Measurements from ENCODE around the genes SMPDL3A and RNF217.

GRCh38 chr6:118845301-118845769, 48.6 kb upstream of the ASF1A start:
- RRBS, result no CpG with 5 or more reads among the region's 3 CpGs

DNA sequence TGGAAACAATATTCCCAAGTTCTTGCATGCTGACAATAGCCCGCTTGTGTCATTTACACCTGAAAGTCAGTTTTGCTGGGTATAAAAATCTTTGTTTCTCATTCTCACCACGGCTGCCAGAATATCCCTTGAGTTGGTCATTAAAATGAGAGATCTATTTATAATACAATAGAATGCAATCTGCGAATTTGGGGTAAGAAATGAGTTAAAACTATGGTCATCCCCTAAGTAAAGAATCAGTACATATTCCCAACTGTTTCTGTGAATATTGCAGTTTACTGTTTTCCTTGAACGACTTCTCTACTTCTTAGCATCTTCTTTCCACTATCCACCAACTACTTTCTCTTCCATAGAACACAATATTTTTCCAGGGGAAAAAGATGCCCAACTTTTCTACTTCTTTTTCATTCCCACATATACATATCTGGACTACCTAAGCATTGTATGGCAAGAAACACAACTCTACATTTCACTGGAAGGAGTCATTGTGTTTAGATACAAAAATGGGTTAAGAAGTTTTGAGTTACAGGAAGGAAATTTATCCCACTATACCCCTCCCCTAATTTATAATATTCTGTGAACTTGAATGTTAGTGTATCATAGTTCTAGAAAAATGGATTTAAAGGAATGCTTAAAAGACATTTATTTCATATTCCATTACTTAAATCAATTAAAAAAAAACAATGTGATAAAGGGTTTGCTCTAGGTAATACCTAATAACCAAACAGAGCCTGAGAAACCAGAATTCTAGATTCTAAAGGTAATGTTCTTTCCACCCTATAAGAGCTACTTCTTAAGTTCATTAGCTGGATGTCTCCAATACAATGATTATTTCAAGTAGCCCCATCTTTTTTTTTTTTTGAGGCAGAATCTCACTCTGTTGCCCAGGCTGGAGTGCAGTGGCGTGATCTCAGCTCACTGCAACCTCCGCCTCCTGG, 78.6 kb downstream of the MAN1A1 start:
- RRBS, result no CpG with 5 or more reads among the region's 6 CpGs

- RRBS, result no CpG with 5 or more reads among the region's 5 CpGs
Observed at GRCh38 chr6:119312279-119312846, 37.2 kb downstream of the MAN1A1 start.

DNA sequence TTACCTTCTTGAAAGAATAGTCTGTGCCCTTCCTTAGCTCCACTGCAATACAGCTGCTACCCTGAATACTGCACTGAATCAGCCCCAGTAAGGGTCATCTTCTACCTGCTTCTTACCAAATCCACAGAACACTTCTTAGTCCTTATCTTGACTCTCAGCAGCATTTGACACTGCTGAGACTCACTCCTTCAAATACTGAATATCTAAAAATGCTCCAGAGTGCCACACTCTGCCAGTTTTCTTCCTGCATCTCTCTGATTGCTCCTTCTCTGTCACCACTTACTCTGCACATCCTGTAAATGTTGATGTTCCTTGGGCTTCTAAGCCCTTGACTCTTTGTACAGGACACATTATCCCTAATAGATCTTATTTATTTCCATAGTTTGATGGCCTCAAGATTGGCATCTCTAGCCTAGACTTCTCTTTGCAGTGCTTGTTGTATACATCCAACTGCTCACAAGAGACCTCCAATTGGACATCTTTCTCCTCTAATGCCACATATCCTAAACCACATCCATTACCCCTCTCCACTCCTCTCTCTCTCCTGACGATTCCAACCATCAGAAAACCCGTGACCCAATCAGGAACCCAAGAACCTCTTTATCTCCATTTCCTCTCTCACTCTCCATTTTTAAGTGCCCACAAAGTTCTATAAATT, 19.7 kb downstream of the MAN1A1 start:
- RRBS, result no CpG with 5 or more reads among the region's 2 CpGs

DNA sequence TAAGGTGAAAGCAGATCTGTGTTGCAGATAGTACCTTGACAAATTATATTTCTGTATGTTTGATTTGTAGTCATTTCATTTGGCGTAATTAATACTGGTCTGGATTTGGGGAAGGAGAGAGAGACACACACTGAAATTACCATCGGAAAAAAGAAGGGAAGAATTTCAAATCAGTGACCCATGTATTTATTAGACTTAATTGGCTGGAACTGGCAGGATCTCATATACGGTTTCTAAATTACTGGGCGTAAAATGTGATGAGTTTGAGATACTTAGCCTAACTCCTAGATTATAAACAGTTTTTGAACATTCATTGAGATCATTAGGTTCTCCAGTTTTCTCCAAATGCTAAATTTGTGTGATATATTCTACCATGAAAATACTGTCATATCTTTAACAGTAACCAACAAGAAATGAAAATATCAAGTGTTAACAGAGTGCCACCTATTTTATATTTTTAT, 6.0 kb upstream of the MAN1A1 start:
- RRBS, result no CpG with 5 or more reads among the region's 4 CpGs

DNA sequence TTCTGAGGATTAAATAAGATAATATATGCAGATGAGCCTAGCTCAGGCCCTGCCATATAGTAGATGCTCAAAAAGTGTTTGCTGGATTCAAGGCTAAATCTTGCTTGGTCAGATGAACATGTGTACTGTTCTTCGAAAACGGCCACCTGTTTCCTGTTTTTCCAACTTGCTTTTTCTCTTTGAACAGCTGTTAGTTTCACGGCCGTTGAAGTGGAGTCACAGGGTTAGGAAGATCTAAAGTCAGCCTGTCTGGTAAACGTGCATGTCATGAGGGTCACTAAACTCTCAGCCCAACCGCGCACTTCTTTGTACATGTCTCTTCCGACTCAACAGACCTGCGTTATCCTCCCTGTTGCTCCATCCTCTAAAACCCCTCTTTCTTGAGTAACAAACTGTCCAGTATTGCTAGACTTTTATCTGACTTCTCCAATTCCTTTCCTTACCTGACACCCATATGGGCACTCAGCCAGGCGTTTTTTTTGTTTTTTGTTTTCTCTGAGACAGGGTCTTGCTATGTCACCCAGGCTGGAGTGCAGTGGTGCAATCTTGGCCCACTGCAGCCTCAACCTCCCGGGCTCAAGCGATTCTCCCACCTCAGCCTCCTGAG, 93.3 kb upstream of the MAN1A1 start:
- RRBS, result no CpG with 5 or more reads among the region's 12 CpGs

DNA sequence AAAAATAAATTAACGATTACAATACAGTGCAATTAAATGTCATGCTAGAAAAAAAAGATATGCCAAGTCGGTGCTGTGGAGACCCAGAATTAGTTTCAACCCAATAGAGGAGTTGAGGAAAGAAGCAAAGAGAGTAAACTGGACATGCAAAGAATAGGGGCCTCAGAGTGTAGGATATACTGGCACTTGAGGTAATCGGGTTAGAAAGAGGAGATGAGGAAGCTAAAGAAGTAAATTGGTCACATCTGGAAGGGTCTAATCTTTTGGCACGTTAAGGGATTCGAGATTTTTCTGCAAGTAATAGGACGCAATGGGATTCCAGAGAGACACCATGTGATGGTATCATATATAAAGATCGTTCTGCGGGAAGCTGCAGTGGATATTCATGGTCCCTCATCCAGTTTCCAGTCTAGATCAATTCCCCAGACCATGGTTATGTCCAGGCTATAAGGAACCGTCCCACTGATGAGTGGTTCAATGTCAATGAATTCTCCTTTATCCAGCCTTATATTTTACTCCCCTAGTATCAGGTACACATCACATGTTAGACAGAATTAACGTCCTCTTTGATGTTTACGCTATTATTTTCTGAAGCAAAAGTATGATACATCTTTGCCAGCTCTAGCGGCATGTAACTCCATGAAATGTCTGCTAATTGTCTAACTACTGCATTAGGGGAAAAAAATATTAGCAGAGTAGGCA, 986 bp upstream of the TBC1D32 start:
- RRBS, result no CpG with 5 or more reads among the region's 12 CpGs

DNA sequence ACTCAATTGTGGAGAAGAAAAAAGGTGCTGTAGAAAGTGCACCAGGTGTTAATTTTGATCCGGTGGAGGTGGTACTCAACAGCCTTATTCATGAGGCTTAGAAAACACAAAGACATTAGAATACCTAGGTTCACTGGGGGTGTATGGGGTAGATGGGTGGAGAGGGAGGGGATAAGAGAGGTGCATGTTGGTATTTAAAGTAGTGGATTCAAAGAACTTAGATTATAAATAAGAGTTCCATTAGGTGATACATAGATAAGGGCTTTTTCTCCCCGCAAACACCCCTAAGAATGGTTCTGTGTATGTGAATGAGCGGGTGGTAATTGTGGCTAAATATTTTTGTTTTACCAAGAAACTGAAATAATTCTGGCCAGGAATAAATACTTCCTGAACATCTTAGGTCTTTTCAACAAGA, 12.6 kb downstream of the GJA1 start:
- RRBS, result no CpG with 5 or more reads among the region's 3 CpGs

GRCh38 chr6:121849536-121850023, 414.1 kb downstream of the GJA1 start:
- RRBS, result no CpG with 5 or more reads among the region's 6 CpGs

GRCh38 chr6:122788891-122789433, at the start of gene SMPDL3A:
SMPDL3A (plus strand) TSS chr6:122789258.
- RRBS, result 3% methylated on average over 5 of the region's 31 CpGs

GRCh38 chr6:123684931-123685514, 48.3 kb upstream of the TRDN start:
- RRBS, result no CpG with 5 or more reads among the region's 4 CpGs

GRCh38 chr6:124712773-124713117, 249.5 kb upstream of the RNF217 start:
- RRBS, result no CpG with 5 or more reads among the region's 2 CpGs

DNA sequence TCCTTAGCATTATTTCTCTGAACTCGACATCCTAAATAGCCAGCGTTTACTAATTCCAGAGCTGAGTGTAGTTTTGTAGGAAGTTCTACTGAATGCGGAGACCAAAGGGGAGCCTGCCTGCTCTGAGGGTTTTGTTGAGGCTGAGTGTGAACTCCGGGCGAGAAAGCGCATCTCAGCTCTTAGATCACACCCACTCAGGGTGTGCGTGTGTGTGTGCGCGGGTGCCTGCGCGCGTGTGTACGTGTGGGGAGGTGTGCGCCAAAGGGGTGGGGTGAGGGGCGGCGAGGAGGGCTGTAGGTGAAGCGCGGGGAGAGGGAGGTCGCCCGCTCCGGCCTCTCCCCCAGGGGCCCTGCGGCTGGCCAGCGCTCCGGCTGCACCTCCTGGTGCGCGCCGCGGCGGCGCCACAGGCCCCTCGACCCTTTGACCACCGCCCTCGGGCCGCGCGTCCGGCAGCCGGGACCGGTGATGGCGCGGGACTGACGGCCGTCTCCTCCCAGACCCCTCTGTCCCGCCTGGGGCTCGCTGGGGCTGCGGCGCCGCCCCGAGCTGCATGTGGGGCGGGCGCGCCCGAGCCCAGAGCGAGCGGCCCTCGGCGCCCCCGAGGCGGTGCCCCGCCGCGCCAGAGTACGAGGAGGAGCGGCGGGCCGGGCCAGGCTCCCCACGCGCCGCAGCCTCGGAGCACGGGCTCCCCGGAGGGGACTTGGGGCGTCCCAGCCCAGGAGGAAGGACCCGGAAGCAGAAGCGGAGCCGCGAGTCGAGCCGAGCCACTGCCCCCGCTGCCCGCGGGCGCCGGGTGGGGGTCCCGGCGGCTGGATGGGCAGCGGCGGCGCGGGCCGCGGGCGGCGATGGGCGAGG, at the start of gene RNF217:
Gene RNF217, plus strand, starts transcription at position 738 of the 855 bp plus-strand sequence.
- RRBS, result 2% methylated on average over 36 of the region's 95 CpGs

GRCh38 chr6:125300790-125301458, 843 bp downstream of the HDDC2 start:
- RRBS, result no CpG with 5 or more reads among the region's 16 CpGs

DNA sequence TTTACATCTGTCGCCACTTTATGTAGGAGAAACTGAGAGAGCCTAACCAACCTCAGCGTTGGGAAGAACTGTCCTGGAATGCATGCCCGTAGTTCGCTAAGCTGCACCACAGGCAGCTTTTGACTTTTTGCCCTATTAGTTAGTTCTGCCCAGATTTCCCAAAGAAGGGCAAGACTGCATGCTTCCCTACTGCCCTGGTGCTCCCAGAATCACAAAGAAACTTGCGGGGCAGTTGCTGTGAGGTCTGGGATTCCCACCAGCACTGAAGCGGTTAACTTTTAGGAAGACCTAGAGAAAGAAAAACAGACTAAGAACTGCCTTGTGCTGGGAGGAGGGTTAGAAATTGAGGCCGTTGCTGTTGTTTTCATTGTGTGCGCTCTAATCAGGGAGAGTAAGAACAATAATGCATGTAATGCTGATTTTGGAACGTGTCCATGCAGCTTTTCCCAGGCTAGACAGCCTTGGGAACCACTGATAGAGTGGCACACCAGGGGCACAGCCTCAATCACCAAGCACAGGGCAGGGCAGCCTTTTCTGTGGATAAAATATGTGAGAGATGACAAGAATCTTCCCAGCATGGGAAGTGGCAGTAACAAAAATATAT, 137.8 kb upstream of the HEY2 start:
- RRBS, result no CpG with 5 or more reads among the region's 9 CpGs

DNA sequence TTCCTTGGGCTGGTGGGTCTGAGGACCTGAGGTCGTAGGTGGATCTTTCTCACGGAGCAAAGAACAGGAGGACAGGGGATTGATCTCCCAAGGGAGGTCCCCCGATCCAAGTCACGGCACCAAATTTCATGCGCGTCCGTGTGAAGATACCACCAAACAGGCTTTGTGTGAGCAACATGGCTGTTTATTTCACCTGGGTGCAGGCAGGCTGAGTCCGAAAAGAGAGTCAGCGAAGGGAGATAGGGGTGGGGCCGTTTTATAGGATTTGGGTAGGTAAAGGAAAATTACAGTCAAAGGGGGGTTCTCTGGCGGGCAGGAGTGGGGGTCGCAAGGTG, 42.3 kb upstream of the HEY2 start:
- RRBS, result no CpG with 5 or more reads among the region's 12 CpGs

DNA sequence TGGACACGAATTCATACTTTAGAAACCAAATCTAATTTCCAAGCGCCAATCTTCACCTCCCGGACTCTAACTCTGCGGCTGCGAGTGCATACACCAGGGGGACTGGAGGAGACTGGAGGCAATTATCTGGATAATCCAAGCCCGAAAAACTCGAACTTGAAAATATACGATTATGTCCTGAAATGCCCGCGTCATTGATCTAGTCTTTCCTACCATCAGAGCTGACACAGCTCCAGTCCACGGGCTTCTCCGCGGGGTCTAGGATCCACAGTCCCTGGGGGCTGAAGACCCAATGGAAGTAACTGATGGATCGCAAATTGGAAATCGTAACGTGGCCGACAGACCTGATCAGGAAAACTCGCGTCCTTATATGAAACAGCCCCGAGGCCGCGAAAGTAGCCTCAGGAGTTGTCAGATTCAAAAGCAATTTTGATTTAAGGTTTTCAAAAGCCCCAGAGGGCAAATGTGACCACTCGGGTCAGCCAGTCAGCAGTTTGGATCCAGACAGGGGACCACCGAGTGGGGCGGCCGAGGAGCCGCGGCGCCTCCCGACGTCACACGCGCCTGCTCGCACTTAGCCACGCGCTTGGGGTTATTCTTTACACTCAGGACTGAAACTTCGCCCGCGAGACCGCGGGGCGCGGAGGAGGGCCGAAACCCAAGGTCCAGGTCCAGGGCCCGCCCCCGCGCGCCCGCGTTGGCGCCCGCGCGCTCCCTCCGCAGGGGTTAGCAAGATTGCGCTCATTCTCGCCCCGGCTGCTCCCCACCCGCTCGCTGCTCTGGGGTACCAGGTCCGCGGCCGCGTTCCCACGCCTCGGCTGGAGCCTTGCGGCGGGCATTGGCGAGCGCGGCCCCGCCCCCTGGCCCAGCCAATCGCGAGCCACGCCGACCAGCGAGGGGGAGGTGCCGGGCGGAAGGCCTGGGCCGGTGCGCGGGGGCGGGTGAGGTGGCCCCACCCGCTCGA, 535 bp upstream of the HEY2 start:
- RRBS, result 3% methylated on average over 6 of the region's 85 CpGs

DNA sequence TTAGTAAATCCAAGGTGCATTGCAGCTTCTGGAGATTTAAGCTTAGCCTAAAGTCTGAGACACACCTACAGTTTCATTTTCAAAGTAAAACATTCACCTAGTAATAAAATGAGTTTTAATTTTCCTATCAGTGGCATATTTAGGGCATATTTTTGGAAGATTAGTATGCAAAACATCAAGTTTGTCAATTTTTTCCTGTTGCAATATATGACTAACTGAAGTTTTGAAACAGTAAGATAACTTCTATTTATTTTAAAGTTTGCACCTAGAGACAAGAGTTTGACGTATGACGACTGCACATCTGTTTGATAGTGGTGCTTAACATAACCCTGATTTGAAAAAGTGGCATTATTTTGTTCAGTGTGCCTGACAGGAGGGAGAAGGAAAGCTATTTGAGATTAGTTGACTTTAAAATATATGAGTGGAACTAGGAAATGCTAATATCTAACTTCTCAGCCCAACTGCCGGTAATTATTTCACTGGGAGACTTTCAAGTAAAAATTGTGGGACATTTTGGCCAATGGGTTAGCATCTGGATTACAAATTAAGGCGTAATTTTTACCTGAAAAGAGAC, 1.7 kb downstream of the HEY2 start:
- RRBS, result no CpG with 5 or more reads among the region's 4 CpGs

GRCh38 chr6:125780221-125780585, 10.6 kb upstream of the NCOA7 start:
- RRBS, result no CpG with 5 or more reads among the region's 14 CpGs

All from AG04449 (cell line).